ENCODE results near the gene CD180.

GRCh38 chr5:66084264-66084589 is 59.9 kb upstream of the SREK1 start:
- PRO-cap, result no peak

- PRO-cap, result no peak
These were observed 42.9 kb upstream of the SREK1 start for GRCh38 chr5:66101056-66101680.

GRCh38 chr5:67006203-67006944 is 190.2 kb downstream of the CD180 start:
- PRO-cap, result no peak

- PRO-cap, result no peak
These were observed 33.9 kb downstream of the CD180 start for GRCh38 chr5:67162604-67163220.

GRCh38 chr5:67187330-67187663 is 9.3 kb downstream of the CD180 start:
- PRO-cap, result unidirectional peak, minus-strand start at chr5:67187465

- PRO-cap, result bidirectional peak, plus-strand start at chr5:67196923, minus-strand start at chr5:67196767
These were observed at the start of gene CD180 for GRCh38 chr5:67196287-67197331. TSS of gene CD180 (minus strand) at chr5:67196799.

DNA sequence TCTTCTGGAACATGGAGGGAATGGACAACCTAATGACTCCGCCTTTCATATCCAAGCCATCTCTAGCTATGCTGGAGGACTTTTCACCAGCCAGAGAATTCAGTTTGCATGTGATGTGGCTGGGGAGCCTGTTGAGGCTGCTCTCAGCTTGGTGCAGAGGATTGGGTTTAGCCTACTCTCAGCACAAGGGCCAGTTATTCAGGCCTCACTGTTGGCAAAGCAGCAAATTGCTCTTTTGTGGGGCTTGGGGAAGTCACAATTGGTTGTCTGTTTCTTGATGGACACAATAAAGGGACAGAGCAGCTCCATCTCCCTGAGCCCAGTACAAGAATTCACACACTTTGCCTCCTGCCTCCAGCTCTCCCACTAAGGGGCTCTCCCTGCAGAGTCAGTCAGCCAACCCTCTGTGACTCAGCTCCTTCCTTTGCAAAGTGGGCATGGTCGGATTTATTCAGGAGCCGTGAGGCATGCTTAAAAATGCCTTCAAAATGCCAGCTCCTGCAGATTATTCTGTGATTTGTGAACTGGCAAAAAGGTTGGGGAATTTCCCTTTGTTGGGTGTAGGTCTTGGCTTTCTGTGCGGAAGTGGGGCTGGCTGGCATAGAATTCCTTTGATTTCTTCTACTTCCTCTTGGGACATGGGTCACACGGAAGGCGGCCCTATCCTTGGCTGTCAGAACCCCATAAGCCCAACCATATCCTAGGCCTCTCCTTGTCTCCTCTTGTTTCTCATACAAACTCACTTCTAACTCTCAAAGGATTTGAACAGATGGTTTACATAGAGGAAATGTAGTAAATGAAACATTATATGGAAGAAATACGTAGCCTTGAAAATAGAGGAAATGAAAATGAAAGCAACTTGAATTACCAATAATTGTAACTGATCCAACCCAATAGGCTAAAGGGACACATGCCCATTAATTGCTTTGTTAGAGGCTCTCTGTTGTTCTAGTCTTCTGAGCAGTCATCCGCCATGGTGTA is 118.7 kb upstream of the CD180 start:
- PRO-cap, result unidirectional peak, plus-strand start at position 316 of the sequence

GRCh38 chr5:67699409-67700046 is 502.9 kb upstream of the CD180 start:
- PRO-cap, result no peak

GRCh38 chr5:67800106-67800489 is 415.5 kb upstream of the PIK3R1 start:
- PRO-cap, result no peak

DNA sequence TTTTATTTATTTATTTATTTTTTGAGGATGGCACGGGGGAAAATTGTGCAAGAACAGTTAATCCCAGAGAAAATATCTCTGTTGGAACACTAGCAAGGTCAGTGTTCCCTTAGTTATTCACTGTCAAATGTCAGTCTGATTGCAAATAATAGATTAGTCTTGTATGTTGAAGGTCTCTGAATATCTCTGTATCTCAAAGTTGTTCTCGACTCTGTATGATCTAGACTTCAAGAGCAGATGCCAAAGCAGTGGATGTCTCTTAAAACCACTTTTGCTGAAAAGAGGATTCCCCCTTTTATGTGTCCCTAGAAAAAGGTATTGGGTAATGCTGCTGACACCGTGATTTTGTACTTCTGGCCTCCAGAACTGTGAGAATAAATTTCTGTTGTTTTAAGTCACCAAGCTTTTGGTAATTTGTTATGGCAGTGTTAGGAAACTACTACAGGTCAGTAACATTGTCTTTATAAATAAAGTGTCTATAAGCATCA is 85.4 kb upstream of the PIK3R1 start:
- PRO-cap, result no peak

DNA sequence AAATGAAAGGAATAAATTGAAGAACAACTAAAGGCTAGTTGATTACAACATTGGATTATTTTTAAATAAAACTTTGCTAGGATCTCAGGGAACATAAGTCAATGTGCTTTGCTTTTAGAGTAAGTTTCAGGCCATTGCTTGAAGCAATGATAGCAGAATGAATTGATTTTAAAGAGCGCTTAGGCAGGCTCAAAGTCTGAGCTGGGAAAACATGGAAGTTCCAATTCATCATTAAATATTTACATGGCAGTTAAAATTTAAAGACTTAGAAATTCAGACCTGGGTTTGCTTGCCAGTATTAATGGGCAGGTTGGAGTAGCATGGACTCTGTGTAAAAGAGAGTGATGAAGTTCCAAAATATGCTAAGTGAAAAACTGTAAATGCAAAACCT is 48.5 kb upstream of the PIK3R1 start:
- PRO-cap, result no peak

DNA sequence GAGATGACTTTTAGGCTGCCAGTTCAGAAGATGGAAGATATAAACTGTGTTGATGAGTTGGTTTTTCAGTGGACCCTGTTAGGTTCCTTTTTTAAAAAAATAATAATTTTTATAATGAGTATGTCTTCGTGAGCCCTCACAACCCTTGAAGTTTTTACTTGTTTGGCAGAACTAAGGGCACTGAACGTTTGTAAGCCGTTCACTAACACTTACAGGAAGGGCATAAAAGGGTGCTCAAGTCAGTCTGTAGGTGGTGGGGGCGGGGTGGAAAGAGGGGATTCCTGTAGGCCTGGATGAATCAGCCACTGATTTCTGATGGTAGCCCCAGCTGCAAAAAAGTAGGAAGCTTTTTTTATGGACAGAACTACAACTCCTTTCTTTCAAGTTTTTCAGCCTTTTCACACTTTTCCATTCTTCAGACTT is 35.8 kb downstream of the PIK3R1 start:
- PRO-cap, result no peak

- PRO-cap, result no peak
These were observed 50.4 kb downstream of the PIK3R1 start for GRCh38 chr5:68265808-68266445.

DNA sequence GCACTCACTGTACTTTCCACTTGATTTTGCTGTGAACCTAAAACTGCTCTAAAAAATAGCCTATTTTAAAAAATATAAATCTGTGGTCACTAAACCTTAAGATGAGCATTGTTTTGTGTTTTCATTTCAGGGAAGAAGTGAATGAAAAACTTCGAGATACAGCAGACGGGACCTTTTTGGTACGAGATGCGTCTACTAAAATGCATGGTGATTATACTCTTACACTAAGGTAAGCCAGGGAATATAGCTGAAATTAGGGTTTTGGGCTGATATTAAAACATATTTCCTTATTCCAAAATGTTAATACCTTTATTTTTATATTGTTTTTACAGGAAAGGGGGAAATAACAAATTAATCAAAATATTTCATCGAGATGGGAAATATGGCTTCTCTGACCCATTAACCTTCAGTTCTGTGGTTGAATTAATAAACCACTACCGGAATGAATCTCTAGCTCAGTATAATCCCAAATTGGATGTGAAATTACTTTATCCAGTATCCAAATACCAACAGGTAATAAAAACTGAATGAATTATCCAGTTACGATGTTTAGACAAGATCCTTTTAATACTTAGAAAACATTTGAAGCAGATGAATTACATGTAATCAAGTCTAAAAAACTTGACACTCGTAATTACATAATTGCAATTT is 77.5 kb downstream of the PIK3R1 start:
- PRO-cap, result no peak

- PRO-cap, result no peak
These were observed 83.5 kb downstream of the PIK3R1 start for GRCh38 chr5:68298864-68299596.

GRCh38 chr5:68331223-68331748 is 115.7 kb downstream of the PIK3R1 start:
- PRO-cap, result no peak

GRCh38 chr5:68395898-68396158 is 180.3 kb downstream of the PIK3R1 start:
- PRO-cap, result no peak

GRCh38 chr5:68420531-68421214 is 205.1 kb downstream of the PIK3R1 start:
- PRO-cap, result no peak

DNA sequence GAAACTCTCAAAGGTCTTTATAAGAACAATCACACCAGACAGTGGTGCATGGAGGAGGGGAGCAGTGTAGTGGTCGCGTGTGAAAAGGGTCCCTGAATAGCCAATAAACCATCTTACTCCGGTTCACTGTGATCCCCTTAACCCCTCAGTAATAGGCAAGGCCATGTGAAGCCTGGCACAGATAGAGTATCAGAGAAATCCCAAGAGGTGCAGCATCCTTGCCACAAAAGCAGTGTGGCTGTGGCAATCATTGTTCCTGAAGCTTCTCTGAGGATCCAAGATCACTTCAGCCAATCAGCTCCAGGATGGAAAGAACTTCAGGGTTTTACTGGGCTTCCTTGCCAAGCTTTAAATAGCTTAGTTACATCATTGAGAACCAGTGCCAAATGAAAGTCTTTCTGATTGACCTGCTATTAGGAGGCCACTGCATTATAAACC is 430.5 kb downstream of the PIK3R1 start:
- PRO-cap, result no peak

DNA sequence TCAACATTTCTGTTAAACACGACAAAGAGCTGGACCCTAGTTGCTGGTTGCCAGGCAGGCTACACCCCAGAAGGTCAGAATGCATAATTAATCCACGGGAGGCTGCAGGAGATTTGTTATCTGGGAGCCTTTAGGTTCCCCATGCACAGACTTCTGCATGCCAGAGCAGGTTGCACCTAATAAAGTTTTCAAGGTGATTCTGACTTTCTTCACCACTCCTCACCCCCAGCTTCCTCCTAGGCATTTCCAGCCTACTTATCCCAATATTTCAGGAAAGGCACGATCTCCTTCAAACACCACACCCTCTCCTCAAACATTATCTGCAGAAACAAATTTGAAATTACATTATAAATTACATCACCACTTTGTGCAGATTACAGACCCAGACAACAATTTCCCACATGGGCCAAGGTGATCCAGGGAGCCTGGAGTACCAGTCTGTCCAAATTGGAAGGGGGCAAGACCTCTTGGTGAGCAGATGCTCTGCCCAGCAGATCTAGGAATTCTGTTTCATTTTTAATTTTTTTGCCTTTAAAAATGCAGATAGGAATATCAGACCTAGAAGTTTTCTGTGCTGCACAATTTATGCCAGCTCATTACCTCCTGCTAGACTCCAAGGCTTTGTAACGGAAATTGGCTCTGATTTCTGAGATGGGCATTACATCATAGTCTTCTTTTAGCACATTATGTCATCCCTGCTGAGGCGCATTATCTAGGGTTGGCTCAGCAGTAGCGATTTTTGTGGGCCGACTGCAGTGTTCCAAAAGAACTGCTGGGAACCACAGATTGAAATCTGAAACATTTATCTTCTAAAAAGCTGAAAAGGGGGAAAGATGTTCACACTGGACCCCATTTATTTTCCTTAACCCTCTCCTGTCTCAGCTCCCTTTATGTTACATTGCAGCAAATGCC is 363.3 kb upstream of the SLC30A5 start:
- PRO-cap, result no peak